SK-MEL-5 (cell line): ENCODE measurements around the genes ERAL1 and ANKRD13B.

GRCh38 chr17:28746455-28747526 is 3.0 kb downstream of the TRAF4 start:
RAMPAGE:
- cytosol, long total RNA: no peak
- long total RNA: no peak
- nucleus, long total RNA: no peak

RAMPAGE:
- cytosol, long total RNA: no peak
- long total RNA: no peak
- nucleus, long total RNA: no peak
Observed at GRCh38 chr17:28751508-28752677, 8.1 kb downstream of the TRAF4 start.

DNA sequence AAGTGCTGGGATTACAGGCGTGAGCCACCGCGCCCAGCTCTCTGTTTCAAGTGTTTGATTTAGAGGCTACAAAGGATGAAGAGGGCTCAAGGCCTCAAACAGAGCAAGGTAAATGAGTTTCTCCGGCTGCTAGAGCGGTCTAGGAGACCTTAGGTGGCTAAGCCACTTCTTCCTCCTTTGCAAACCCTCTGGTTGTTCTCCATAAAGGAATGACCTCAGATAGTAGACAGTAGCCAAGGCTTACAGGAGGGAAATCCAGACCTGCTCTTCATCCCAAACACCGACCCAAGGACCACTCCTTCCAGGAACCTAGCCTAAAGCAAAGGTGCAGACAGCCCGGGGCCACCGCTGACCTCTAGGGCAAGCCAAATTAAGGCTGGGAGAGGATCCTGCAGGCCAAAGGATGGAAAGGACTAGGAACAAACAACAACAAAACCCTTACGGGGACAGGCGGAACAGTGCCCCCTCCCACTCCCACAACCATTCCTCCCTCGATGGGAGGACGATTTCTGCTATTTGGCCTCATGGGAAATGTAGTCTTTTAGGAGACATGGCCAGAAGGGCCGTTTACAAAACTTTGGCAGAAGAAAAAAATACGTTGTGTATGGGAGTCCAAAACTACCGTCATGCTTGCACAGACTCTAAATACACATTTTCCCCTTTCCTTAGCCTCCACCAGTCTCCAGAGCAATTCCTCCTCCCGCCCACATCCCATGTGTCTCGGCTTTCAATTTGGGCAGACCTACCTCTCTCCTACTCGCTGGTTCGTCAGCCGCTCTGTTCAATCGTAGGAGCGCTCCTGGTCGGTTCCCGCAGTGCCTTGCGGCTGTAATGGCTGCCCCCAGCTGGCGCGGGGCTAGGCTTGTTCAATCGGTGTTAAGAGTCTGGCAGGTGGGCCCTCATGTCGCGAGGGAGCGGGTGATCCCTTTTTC is at the start of gene ERAL1:
Gene ERAL1 (plus strand): TSS at position 813 of the 932 bp plus-strand sequence.
RAMPAGE:
- cytosol, long total RNA: start-site peak on the plus strand centred at position 819 of the sequence, 21 bp wide, 298 and 249 reads in 2 replicates
- long total RNA: start-site peak on the plus strand centred at position 807 of the sequence, 23 bp wide, 135 and 179 reads in 2 replicates
- nucleus, long total RNA: start-site peak on the plus strand centred at position 811 of the sequence, 30 bp wide, 149 and 80 reads in 2 replicates

GRCh38 chr17:28981928-28982763 is 23.7 kb downstream of the SEZ6 start:
RAMPAGE:
- cytosol, long total RNA: no peak
- long total RNA: no peak
- nucleus, long total RNA: no peak

GRCh38 chr17:28983459-28984488 is 22.1 kb downstream of the SEZ6 start:
RAMPAGE:
- cytosol, long total RNA: no peak
- long total RNA: no peak
- nucleus, long total RNA: no peak

DNA sequence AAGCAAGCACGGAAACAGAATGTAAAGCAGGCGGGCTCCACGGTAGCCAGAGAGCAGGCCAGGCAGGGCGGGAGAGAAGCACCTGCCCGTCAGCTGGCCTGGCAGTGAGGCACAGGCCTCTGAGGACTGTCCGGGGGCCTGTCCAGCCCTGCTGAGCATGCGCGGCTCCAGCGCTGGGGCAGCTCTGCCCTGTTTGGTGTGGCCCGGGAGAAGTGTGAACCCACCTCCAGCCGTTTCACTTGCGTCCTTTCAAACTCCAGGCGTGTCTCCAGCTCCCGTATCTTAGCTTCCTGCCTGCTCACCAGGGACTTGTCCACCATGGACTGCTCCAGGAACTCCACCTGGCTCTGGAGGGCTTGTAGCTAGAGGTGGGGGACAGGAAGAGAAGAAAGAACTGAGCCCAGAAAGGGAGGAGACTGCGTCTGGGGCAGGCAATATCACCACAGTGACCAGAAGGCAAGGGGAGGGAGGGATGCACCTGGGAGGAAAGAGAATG is 46.8 kb downstream of the PIPOX start:
RAMPAGE:
- cytosol, long total RNA: no peak
- long total RNA: no peak
- nucleus, long total RNA: no peak

DNA sequence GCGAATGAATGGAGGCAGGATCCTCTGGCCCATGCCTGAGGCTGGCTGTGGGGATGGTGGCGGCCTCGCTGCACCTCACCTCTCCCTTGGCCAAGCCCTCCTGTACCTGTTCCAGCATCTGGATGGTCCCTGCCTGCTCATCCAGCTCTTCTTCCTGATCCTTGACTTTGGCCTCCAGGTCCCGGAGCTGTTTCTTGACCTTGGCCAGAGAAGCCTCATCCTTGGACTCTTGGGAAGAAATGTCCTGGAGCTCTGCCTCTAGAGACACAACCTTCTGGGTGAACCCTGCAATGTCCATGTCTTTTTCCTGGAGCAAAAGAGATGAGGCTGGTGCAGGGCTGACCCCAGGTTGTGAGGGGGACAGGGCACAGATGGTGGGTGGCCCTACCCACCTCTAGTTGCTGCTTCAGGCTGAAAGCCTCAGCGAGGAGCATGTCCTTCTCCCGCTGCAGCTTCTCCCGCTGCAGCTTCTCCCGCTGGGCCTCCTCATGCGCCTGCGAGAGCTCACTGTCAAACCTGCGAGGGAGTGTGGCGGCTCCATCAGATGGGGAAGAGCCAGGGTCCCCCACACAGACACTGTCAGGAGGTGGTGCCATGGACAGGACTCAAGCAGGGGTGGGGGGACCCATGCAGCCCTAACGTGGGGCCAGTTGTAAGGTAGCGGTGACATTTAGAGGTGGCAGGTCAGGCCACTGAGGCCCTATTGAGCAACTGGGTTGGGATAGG is 51.8 kb downstream of the PIPOX start:
RAMPAGE:
- cytosol, long total RNA: no peak
- long total RNA: no peak
- nucleus, long total RNA: no peak

DNA sequence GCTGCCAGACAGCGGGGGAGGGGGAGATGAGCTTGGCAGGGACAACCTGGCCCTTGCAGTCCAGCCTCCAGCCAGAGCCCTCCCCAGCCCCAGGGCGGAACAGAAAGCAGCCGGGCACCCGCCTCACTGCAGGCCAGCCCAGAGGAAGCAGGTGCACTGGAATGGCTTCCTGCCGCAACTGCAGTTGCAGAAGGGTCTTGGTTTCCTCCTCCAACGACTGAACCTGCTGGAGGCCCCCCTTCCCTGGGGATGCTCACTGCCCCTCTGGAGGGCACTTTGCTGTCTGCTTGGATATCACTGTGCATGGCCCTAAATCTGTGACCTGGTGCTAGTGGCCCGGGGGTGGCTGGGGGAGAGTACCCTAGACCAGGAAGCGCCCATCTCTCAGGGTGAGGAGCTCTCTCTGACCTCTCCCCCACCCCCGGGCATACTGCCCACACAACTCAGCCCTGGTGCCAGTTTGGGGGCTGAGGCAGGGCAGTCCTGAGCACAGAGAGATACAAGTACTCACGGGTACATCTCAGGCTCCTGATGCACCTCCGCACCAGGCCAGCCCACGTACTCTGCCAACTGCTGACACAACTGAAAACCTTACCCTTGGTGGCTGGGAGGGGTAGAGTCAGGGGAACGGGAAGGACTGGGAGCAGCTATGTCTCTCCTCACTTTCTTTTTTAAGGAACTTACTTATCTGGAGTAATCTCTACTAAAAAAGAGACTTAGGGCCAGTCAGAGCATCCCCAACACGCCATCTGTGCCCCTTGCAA is 41.0 kb downstream of the MYO18A start:
RAMPAGE:
- cytosol, long total RNA: no peak
- long total RNA: no peak
- nucleus, long total RNA: no peak

DNA sequence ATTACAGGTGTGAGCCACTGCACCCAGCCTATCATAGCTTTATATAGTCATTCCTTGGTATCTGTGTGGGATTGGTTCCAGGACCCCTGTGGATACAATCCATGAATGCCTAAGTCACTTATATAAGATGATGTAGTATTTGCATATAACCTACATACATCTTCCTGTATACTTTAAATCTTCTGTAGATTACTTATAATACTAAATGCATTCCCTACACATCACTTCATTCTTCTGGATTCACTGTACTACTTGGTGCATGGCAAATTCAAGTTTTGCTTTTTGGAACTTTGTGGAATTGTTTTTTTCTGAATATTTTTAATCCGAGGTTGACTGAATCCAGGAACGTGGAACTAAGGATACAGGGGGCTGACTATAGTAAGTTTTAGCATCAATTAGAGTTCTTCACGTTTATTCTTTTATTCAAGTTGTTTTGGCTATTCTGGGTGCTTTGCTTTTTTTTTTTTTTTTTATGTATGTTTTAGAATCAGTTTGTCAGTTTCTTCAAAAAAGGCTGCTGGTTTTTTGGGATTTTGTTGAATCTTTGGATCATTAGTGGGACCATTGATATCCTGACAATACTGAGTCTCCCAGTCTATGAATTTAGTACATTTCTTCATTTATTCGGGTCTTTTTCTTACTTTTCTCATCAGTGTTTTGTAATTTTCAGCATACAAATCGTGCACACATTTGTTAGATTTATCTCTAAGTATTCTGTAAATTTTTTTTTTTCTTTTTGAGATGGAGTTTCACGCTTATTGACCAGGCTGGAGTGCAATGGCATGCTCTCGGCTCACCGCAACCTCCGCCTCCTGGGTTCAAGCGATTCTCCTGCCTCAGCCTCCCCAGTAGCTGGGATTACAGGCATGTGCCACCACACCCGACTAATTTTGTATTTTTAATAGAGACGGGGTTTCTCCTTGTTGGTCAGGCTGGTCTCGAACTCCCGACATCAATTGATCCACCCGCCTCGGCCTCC is 28.6 kb downstream of the TAOK1 start:
RAMPAGE:
- cytosol, long total RNA: no peak
- long total RNA: no peak
- nucleus, long total RNA: no peak

DNA sequence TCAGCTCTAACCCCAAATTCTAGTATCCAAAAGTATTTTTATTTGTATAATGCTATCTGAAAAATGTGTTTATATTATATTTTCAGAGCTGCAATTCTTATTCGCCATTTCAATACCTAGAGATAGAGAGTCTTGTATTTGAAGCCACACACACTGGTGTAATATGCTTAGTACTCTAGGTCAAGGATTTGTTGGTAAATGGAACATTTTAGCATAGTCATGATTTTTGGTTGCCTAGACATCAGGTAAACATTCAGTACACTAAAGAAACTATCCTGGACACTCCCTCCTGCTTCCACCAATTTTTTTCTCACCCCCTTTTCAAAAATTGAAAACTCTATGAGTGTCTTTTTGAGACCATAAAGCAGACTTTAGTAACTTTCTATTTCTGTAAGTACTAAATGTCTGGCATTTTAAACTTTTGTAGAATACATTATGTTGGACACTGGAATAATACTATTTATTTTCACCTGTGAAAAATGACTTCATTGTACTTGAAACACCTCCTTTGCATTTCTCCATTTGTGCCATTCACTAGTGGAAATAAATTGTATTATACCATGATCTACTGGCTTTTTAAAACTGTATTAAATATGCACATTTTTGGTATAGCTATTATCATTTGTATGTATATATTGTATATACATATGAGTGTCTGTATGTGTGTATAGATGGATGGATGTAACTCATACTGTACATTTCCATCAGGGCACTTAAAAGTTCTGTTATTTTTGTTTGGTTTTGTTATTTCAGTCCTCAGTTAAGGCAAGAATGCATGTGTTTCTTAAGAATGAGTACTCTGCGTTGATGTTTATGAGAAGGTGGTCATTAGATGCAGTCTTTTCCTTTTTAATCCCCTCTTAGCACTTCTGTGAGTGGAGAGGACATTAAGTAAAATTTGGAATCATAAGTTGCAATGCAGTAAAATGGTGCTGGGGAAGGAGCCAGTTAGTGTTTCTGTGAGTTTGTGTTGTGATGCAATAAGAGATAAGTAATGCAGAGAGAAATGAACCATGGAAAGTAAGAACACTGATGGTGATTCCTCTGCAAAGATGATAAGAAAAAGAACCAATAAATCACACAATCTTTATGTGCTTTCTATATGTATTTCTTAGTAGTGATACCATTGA is 20.4 kb downstream of the ABHD15 start:
RAMPAGE:
- cytosol, long total RNA: no peak
- long total RNA: no peak
- nucleus, long total RNA: no peak

RAMPAGE:
- cytosol, long total RNA: no peak
- long total RNA: no peak
- nucleus, long total RNA: no peak
Observed at GRCh38 chr17:29592626-29593799, at the start of gene ANKRD13B. ANKRD13B (plus strand) TSS chr17:29593132.

GRCh38 chr17:29617861-29618627 is 4.7 kb downstream of the CORO6 start:
RAMPAGE:
- cytosol, long total RNA: no peak
- long total RNA: no peak
- nucleus, long total RNA: no peak

DNA sequence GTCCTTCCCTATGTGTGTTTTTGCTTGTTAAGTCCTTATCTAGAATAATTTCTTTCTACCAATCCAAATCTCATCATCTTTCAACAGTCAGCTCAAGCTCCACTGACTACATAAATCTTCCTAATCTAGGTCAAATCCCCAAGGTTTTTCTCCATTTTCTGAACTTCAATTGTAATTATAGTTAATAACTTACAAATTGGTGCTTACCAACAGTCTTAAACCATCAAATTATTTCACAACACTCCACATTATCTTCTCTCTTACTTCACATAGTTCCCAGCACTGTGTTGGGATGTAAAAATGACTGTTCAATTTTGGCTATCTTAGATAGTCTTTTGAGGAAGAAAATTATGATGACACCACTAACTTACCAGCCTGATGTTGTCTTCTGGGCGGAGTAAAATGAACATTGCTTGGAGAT is 72.4 kb upstream of the CORO6 start:
RAMPAGE:
- cytosol, long total RNA: no peak
- long total RNA: no peak
- nucleus, long total RNA: no peak

DNA sequence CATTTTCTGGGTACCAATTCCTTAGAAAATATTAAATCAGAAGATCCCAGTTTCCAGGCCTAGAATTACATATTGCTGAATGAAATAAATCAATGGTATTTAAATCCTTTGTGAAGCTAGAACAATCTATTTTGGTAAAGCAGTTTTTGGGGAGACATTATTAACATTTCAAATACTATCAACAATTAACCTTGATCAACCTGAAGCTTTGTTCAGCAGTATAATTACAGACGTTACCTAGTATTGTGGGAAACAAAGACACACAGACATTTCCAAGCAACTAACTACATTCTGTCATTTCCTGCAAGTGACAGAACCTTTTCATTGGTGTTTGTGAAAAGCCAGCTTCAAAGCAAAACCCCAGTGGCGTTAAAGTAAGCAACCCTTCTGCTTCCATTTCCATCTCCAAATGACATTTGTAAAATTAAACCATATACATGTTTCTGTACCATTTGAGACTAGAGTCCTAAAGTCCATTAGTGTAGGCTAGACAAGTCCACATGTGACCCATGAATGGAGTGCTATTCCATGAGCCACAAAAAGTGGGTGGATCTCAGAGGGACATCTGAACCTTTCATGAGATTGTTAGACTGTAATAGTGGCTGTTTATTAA is 101.4 kb downstream of the SSH2 start:
RAMPAGE:
- cytosol, long total RNA: no peak
- long total RNA: no peak
- nucleus, long total RNA: no peak

DNA sequence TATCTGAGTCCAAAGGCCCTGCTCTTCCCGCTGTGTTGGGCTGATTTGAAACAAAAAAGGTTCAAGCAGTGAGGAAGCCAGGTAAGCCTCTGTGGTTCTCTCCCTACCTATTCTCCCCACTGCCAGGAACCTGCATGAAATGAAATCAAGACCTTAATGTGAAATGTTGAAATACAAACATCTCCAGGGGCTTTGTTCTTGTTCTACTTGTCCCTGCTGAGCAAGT is 7.6 kb upstream of the SLC6A4 start:
RAMPAGE:
- cytosol, long total RNA: no peak
- long total RNA: no peak
- nucleus, long total RNA: no peak

DNA sequence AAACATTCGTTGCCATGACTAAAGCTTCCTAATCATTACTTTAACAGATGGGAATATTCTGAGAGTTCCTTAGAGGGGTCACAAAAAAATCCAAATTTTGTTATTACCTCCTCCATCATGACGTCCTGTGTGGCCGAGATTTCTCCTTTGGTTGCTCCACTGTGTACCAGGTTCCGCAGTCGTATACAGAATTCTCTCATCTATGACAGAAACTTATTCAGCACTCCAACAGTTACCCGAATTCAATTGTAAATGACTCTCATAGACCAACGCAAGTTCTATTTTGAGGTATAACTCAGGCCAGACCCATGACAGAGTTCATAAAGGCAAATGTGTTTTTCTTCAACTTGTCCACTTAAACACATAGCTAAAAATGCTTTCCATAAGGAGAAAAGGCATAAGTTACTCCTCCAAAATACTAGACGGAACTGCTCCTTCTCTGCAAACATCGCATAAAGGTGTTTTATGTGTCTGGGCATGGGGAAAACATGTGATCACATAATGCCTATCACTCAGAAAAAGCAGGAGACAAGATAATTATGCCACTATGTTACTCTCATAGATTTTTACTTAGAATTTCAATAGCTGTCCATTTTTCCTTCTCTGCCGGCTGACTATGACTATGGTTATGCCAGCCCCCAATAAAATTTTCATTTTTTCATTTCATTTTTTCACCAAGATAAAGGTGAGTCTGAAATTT is 6.3 kb downstream of the BLMH start:
RAMPAGE:
- cytosol, long total RNA: no peak
- long total RNA: no peak
- nucleus, long total RNA: no peak

RAMPAGE:
- cytosol, long total RNA: no peak
- long total RNA: no peak
- nucleus, long total RNA: no peak
Observed at GRCh38 chr17:30571575-30571952, 94.4 kb downstream of the GOSR1 start.

DNA sequence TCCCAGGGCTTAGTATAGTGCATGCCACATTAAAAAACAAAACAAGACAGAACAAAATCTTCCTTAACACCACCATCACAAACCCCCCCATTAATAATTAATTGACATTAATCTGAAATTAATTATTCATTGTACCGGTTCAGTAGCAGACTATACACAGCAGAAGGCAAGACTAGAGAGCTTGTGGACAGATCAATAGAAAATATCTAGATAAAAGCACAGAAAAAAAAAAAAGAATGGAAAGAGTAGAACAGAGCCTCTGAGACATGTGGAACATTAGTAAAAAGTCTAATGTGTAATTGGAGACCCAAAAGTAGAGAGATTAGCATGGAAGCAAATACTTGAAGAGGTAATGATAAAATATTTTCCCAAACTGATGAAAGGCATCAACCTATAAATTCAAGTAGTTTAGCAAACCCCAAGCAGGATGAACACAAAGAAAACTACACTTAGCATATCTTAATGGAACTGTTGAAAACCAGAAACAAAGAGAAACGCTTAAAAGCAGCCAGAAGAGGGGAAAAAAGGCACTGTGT is 16.3 kb downstream of the NF1 start:
RAMPAGE:
- cytosol, long total RNA: no peak
- long total RNA: no peak
- nucleus, long total RNA: no peak

DNA sequence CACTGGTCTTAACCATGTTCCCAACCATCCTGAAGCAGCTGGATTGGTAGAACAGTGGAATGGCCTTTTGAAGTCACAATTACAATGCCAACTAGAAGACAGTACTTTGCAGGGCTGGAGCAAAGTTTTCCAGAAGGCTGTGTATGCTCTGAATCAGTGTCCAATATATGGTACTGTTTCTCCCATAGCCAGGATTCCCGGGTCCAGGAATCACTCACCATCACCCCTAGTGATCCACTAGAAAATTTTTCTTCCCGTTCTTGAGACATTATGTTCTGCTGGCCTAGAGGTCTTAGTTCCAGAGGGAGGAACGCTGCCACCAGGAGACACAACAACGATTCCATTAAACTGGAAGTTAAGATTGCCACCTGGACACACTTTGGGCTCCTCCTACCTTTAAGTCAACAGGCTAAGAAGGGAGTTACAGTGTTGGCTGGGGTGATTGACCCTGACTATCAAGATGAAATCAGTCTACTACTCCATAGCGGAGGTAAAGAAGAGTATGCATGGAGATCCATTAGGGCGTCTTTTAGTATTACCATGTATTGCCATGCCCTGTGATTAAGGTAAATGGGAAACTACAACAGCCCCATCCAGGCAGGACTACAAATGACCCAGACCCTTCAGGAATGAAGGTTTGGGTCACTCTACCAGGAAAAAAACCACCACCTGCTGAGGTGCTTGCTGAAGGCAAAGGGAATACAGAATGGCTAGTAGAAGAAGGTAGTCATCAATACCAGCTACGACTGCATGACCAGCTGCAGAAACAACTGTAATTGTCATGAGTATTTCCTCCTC is 92.9 kb downstream of the NF1 start:
RAMPAGE:
- cytosol, long total RNA: no peak
- long total RNA: no peak
- nucleus, long total RNA: no peak

GRCh38 chr17:31232487-31233257 is 64.4 kb downstream of the OMG start:
RAMPAGE:
- cytosol, long total RNA: no peak
- long total RNA: no peak
- nucleus, long total RNA: no peak